Mesangial cell (primary cell): ENCODE measurements around the gene INPP4B.

DNA sequence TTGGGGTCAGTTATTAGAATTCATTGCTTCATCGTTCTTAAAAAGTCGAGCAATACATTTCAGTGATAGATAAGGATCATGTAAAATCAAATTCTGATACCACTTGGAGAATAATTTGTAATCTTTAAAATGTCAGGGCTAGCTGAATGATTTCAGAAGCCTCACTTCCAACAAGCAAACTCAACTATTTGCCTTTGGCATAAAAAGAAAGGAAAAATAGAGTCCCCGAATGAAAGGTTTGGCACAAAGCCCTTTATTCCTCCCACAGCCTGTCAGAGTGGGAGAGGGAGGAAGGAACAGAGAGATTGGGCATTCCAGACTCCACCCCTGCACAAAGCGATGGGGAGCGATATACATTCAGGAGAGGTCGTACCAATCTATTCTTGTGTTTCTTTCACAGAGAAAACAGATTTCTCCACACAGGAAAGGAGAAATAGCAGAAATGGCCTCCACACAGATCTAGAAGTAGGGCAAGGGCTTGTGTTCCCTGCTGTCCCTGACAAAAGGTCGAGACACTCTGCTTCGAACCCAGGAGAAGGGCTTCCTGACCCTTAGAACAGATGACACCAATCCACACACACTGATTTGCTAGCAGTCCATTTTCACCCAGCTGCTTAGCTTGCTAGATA lies 197.5 kb downstream of the MAML3 start:
- RAMPAGE, long total RNA = no peak

- RAMPAGE, long total RNA = no peak
These were observed 168.1 kb downstream of the MAML3 start for GRCh38 chr4:139986000-139986247.

DNA sequence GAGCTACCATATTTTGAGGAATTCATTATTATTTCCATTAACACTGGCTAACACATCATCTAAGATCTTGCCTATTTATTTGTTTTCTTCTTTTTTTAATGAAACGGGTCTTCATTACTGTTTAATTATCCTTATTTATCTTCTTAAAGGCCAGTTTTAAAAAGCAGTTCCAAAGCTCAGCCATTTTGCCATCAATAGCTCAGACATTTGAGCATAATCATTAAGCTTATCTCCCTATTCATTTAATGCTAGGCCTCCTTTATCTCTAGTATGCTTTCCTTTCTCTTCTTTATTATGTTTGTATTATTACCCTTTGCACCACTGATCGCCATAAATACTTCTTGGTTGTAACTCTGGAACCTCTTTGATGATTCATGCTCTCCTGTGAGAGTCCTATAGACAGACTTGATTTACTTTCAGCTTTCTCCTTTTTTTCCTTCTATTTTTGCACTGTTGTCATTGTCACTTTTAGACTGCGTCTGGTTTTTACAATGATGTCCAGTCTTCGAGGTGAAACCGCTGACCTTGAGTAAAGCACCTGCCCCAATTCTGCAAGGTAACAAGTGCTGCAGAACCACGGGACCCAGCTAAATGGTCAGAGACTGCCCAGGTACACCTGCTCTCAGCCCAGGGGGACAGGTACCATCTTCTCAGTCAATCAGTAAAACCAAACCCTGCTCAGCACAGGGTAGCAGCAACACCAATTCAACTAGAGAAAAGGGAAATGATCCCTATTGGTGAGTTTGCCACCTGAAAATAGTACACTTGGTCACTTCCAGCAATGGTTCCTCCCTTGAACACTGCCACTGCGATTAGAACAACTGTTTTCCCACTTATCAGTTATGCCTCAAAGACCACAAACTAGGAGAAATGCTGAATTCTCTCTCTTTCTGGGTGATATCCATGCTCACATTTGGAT lies 125.2 kb downstream of the MAML3 start:
- RAMPAGE, long total RNA = no peak

- RAMPAGE, long total RNA = no peak
These were observed 106.9 kb downstream of the MAML3 start for GRCh38 chr4:140046809-140047811.

DNA sequence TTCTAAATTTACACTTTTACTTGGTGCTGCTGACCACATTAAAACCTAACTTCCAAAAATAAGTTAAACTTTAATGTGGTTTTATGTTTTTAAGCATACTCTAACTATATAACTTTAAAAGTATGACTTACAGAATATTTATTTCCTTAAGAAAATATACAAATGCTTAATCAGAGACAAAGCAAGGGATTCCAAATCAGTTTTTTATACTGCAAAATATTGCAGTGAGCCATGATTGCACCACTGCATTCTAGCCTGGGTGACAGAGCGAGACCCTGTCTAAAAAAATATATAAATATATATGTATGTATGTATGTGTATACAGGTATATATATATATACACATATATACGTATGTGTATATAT lies 36.7 kb downstream of the MAML3 start:
- RAMPAGE, long total RNA = no peak

DNA sequence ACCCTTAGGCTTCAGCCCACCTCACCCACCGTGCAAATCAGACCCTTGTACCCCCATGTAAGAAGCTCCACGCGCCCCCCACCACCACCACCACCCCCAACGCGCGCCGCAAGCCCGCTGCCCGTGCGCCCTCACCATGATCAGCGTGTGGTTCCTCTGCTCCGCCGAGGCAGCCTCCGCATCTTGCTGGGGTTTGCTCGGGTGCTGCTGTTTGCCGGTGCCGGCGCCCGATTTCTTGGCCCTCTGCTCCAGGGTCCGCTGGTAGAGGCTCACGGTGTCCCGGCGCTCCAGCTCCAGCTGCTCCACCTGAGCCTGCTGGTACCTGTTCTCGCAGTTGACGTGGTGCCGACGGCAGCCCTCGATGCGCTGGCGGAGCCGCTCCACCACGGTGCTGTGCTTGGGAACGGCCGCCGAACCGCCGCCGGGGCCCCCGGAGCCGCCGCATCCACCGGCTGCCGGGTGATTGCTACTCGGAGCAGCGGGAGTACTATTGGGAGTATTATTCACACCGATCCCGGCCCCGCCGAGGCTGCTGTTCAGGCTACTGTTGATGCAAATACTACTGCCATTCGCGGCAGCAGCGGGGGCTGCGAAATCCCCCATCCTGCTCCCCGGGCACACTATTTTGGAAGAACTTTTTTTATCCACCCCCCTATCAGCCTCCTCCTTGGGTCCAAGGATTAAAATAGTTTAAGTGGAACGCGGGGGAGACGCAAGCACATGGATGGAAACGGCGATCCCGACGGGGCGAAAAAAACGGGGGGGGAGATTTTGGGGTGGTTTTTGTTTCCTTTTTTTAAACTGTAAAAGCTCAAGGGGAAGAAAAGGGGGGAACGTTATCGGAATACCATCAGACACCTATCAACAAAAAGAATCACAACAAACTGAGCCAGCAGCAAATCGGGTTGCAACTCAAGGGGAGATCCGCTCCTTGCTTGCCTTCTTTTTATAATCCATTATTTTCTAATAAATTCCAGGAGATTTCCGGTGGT lies 963 bp downstream of the MAML3 start:
- RAMPAGE, long total RNA = no peak

DNA sequence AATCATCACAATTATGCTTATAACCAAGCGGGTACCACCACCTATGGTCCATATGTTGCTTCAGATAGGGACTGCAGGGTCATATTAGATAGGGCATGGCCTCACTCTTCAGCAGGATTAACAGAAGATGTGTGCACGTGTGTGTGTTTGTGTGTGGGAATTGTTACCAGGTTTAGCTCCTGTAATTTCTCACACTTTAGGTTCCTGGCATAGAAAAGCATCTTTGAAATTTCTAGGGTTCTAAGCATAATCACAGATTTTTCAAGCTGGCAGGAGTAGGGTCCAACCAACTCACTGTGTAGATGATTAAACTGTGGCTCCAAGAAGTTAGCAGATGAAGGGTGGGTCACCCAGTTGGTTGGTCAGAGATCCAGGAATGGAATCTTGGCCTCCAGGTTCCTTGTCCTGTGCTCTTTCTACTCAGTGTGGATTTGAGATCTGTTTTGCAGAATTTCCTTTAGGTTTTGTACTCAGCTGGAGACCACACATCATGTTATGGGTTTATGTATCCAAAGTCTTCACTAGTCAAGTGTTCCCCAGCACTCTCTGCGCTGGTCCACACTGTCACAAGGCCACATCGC lies 90.3 kb upstream of the MAML3 start:
- RAMPAGE, long total RNA = no peak

GRCh38 chr4:140342967-140343928 lies 30.2 kb upstream of the SCOC start:
- RAMPAGE, long total RNA = no peak

GRCh38 chr4:140653579-140654162 lies 84.9 kb upstream of the UCP1 start:
- RAMPAGE, long total RNA = no peak

DNA sequence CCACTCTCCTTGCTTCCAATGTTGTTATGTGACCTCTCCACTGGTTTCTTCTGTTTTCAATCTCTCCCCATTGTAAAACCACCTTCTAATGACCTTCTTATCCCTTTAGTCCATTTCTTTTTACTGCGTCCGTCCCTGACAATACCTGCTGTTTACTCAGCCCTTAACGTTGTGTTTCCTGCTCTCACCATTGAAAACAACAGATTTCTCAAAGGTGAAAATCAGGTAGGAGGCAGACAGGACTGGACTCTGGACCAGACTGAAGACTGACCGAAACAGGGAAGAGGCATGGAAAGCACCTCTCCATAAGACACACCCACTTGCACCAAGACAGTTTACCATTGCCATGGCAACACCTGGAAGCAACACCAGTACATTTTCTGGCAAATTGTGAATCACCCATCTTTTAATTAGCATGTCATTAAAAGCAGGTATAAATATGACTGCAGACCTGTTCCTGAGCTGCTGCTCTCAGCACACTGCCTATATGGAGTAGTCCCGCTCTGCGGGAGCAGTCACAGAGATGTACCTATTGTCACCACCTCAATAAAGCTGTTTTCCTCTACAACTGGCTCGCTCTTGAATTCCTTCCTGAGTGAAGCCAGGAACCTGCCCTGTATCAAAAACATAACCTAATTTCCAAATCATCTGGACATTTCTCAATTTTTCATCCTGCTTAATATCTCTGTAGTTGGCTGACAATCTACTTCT lies 117.1 kb downstream of the RNF150 start:
- RAMPAGE, long total RNA = no peak

DNA sequence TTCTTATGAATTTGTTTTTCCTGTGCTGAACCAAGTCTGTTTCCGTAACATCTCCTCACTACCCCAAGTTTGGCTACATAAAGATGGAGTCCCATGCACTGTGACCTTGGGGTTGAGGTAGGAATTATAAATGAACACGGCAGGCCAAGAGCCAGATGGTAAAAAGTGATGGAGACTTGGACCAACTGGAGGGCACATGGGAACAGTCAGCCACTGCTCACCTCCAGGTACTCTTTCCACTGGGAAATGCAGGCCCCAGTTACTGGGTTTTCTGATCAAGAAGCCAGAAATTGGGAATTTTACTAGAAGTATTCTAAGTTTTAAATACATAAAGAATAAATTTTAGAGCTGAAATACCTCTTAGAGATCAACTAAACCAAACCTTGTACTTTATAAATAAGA lies 6.8 kb downstream of the RNF150 start:
- RAMPAGE, long total RNA = no peak

GRCh38 chr4:142378144-142378796 lies 467.8 kb downstream of the INPP4B start:
- RAMPAGE, long total RNA = no peak

- RAMPAGE, long total RNA = no peak
These were observed 439.1 kb downstream of the INPP4B start for GRCh38 chr4:142406731-142407659.

- RAMPAGE, long total RNA = no peak
These were observed 429.4 kb downstream of the INPP4B start for GRCh38 chr4:142416775-142417079.

DNA sequence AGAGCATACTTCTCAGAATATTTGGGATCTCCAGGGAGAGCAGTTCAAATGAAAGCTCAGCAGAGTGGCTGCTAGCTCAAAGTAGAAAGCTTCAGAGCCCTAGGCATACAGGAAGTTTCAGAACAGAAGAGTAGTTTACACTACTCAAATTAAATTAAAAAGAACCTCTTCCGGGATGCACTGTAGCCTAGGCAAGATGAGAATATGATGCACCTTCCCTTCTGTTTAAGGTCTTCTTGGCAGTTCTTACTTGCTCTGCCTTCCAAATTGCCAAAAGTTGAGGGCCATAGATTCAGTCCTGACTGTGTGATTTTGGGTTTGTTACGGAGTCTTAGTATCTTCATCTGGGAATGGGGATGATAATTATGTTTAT lies 429.0 kb downstream of the INPP4B start:
- RAMPAGE, long total RNA = no peak

GRCh38 chr4:142565562-142566260 lies 280.4 kb downstream of the INPP4B start:
- RAMPAGE, long total RNA = no peak

GRCh38 chr4:142846026-142847088 lies at the start of gene INPP4B:
TSS of gene INPP4B (minus strand) at chr4:142846301.
- RAMPAGE, long total RNA = no peak

DNA sequence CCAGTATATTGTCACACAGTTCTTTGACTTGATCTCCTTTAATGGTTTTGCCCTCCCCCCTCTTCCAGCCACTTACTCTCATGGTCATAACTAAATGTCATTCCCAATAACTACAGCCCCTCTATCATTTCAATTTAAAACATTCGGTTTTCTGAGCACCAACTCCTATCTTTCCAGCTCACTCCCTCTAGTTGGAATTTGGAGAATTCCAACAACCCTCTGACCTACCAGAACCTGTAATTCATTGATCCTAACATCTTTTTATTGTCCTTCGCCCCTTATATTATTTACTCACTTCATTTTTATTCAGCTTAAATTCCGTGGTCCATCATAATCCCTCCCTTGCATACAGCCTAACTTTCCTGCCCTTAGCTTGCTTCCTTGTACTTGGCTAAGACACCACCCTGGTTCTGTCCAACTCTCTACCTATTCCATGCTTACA lies 21.6 kb upstream of the USP38 start:
- RAMPAGE, long total RNA = no peak

DNA sequence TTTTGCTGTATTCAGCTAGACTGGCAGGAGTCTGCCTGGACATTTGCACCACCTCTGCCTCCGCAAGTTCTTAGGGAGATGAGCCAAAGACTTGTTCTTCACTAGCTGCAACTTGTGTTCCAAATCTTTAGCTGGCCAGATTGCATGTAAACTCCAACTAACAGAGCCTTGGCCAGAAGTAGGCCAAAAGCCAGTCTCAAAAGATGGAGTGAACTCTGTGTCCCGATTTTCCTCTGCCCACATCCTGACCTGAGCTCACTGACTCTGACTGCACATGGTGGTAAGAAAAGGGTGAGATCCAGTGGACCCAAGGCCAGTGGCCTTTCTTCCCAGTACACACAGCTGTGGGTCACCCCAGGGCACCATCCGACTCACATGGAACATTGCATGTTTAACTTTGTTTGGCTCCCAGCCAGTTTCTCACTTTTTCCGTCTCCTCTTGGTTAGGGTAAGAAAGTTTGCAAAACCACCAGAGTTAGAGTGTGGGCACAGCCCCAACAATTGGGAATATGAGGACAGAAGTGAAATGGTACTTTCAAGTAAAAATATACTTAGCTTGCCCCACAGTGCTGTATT lies 69.8 kb downstream of the GAB1 start:
- RAMPAGE, long total RNA = no peak

GRCh38 chr4:143412348-143412986 lies 75.8 kb downstream of the GAB1 start:
- RAMPAGE, long total RNA = no peak